Cardiac atrium fibroblast (primary cell): ENCODE results near the gene TRAM1L1.

DNA sequence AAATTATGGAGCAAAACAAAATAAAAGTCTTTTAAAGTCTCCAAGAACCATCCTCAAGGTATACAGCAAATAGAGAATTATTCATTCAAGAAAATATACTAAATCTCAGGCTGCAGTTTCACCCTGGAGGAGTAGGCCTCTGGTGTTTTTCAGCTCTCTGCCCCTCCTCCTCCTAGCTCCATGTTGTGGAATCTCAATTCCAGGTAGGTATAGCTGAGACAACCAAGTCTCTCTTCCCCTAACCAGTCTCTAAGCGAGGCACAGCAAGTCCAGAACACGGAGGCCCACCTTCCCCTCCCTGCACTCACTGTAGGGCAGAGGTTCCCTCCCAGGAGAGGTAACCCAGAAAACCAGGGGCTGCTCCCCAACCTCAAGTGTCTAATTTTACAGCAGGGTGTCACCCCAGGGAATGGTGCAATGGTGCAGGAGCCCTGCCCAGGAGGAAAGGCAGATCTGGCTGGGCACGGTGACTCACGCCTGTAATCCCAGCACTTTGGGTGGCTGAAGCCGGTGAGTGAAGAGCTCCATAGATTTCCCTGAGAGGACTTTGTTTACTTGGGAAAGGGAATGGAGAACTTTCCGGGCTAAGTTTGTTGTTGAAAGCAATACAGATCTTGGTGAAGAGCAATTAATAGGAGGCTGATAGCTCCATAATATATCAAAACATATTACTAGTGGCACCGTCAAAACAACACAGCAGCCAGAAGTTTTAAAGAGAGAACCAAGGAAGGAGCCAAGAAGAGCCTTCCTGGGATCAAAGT, 28.8 kb downstream of the FAM241A start:
- RAMPAGE, long total RNA = no peak

DNA sequence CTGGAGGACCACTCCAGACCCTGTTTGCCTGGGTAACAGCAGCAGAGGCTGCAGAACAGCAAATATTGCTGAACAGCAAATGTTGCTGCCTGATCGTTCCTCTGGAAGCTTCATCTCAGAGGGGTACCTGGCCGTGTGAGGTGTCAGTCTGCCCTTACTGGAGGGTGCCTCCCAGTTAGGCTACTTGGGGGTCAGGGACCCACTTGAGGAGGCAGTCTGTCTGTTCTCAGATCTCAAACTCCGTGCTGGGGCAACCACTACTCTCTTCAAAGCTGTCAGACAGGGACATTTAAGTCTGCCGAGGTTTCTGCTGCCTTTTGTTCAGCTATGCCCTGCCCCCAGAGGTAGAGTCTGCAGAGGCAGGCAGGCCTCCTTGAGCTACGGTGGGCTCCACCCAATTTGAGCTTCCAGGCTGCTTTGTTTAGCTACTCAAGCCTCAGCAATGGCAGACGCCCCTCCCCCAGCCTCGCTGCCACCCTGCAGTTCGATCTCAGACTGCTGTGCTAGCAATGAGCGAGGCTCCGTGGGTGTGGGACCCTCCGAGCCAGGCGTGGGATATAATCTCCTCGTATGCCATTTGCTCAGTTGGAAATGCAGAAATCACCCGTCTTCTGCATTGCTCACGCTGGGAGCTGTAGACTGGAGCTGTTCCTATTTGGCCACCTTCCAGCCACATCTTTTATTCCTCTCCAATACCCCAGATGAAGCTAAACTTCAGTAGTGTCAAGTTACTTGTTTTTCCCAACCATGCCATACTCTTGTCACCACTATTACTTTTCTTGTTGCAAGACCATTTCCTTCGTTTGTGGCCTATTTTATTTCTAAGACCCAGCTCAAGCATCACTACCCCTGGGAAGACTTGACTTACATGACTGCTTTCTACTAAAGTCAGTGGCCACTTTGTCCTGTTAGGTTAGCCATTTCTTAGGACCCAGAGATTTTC, 12.1 kb downstream of the ALPK1 start:
- RAMPAGE, long total RNA = no peak

- RAMPAGE, long total RNA = no peak
These were observed 18.2 kb downstream of the ALPK1 start for GRCh38 chr4:112315346-112315885.

GRCh38 chr4:112889585-112890186, 159.8 kb upstream of the ANK2 start:
- RAMPAGE, long total RNA = no peak

GRCh38 chr4:113116385-113117513, 67.3 kb downstream of the ANK2 start:
- RAMPAGE, long total RNA = no peak

GRCh38 chr4:113214191-113214704, 164.8 kb downstream of the ANK2 start:
- RAMPAGE, long total RNA = start-site peak on the minus strand at chr4:113214413-113214423, 67 and 268 reads in 2 replicates

DNA sequence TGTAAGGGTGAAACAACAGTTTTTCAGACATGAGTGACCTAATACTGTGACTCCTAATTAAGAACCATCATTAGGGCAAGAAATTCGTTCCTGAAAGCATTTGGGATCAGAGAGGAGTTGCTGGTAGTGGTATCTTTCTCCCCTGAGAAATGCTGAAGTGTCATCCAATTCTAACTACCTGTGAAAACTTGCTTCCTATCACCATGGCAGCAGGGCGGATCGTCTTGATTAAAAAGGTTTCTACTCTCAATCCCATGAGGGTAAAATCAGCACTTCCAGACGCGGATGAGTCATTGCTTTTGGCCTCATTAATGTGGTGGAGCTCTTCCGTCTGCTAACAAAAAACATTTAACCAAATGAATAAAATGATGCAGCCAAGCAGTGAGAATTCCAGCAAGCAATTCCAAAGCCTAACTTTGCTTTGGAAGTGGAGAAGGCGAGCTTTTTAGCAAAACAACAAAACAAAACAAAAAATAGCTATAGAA, 325.7 kb downstream of the CAMK2D start:
- RAMPAGE, long total RNA = no peak

GRCh38 chr4:113452323-113453225, 309.0 kb downstream of the CAMK2D start:
- RAMPAGE, long total RNA = no peak

- RAMPAGE, long total RNA = no peak
These were observed 196.7 kb downstream of the CAMK2D start for GRCh38 chr4:113564833-113565274.

DNA sequence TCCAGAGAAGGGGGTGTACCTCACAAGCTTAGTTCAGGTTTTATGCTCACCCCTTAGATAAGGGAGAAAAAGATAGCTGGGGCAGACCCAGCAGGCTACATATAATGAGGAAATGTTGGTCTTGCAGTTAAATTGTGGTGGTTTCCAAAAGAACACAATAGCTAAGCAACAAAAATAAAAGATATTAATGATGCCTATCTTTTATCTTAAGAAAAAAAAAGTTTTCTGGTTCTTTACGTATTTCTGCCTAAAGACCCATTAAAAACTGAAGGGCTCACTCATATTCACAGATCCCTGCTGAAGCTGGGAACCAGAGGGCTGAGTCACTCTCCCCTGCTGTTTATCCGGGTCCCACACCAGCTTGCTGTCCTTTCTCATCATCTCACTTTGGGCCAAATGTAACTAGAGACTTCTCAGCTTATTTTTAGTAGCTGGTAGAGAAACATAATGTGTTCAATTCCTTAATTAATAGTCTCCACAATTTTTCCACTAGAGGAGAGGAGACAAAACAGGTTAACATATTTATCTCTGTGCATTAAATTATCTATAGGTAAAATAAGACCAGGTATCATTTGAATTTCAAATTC, 176.8 kb downstream of the CAMK2D start:
- RAMPAGE, long total RNA = no peak

DNA sequence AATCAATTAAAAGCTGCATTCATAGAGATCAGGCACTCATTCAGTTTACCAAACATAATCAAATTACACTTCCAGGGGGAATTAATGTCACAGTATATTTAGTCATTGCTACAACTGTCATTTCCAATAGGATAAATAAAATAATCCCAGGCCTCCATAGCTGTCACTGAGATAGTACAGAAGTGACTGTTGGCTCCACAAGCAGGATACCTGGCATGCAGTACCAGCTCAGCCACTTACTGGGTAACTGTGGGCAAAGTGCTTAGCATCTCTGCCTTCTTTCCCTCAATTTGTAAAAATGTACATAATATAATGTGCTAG, 128.1 kb downstream of the CAMK2D start:
- RAMPAGE, long total RNA = no peak

GRCh38 chr4:113739188-113739815, 22.2 kb downstream of the CAMK2D start:
- RAMPAGE, long total RNA = no peak

DNA sequence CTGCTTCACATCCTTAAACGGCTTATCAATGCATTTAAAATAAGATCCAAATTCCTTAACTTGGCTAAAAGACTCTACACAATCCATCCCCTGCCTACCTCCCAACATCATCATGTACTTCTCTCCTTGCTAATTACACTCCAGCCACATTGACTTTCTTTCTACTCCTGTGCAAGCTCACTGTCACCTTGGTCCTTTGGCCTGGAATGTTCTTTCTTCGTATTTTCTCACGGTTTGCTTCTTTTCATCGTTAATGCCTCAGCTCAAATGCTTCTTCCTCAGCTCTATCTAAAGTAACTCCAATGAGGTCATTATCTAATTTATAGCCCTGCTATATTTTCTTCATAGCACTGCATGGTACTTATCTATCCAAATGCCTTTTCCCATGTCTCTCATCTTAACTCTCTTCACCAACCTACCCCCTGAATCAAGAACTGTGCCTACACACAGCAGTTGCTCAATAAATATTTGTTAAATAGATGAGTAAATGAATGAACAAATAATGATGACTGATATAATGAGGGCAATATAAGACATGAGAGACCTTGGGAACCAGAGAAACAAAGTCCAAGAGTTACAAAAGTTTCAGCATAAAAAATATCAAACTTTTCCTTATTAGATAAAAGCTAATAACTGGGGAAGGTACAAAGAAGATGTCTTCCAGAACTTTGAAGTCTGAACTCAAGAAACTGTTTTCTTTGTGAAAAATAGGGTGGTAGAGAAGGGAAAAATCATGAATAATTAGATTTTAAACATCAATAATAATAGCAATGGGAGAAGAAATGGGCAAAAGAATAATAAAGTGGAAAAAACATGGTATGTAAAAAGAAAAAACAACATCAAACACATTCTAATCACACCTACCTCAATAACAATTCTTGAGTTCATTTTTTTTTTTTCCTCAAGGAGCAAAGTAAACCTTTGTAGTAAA, 19.6 kb downstream of the CAMK2D start:
- RAMPAGE, long total RNA = no peak

DNA sequence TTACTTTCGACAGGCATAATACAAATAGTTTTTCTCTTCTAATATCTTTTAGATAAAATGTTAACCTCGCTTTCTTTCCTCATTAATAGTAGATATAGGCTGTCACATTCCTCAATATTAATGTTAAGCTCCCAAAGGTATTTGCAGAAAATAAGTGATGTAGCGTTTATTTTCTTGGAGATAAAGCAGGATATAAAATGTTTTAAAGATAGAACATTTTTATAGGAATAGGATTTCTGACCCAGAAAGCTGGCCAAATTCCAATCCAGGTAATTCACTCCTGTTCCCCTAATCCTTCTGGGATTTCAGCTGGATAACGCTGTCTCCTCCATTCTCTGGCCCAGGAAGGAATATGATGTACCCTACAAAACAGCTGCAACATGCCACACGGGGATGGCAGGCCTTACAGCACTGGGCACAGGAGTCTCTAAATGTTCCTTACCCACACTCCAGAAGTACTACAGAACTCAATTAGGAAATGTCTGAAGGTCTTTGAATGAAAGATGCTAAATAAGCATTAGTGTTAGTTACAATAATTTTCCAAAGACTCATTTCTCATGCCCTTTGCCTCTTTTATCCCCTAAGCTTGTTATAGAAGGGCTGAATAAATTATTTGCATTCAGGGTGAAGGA, 15.9 kb downstream of the CAMK2D start:
- RAMPAGE, long total RNA = no peak

DNA sequence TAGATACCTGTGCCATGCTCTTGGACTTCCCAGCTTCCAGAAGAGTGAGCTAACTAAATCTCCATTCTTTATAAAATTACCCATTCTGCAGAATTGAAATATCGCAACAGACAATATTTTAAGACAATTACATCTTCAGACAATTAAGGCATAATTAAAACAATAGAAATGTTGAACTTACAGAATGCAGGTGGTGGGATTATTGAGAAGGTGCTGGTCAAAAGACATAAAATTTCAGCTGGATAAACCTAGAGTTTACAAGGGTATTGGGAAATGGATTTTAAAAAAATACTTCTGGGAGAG, 107.1 kb upstream of the UGT8 start:
- RAMPAGE, long total RNA = no peak

GRCh38 chr4:114601597-114602154, 3.1 kb downstream of the UGT8 start:
- RAMPAGE, long total RNA = no peak

DNA sequence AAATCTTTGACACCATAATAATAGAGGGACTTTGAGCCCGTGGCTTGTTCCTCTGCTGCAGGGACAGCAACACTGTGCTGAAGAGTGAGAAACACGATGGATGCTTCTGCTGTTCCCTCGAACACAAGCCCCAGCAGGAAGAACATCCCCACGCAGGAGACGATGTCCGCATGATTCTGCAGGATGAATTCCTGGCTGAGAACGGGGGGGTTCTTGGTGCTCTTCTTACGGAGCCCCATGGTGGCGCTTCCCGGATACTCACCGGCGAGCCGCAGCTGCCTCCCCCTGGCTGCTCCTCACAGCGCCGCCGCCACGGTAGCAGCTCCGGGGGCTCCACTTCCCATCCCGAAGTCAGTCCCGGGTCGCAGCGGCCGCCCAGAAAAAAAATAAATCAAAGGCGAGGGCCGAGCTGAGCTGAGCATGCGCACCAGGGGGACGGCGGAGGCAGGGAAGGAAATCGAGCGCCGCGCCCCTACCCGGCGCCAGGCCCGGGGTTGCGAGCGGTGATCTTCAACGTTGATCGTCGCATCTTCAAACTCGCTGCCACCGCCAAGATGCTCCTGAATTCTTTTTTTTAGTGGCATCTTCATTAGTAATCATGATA, at the start of gene TRAM1L1:
TRAM1L1 (minus strand) TSS at position 422 of the 604 bp plus-strand sequence.
- RAMPAGE, long total RNA = no peak

- RAMPAGE, long total RNA = no peak
These were observed 202.9 kb upstream of the NDST3 start for GRCh38 chr4:117831436-117831803.

DNA sequence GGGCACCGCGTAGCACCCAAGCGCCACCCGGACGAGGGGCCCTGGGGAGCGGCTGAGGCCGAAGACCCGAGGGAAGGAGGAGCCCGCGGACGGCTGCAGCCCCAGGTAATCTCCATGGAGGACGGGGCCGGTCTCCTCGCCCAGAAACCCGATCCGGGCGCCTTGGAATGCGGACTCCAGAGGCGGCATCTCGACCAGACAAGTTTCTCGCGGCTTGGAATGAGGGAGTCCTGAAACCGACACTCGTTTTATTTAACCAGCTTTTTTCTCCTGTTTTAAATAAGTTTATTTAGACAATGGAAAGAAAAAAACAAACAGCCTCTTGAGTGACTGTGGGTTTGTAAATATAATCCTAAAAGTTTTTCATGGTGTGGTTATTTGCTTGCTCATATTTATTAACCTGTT, 477 bp upstream of the NDST3 start:
- RAMPAGE, long total RNA = no peak

DNA sequence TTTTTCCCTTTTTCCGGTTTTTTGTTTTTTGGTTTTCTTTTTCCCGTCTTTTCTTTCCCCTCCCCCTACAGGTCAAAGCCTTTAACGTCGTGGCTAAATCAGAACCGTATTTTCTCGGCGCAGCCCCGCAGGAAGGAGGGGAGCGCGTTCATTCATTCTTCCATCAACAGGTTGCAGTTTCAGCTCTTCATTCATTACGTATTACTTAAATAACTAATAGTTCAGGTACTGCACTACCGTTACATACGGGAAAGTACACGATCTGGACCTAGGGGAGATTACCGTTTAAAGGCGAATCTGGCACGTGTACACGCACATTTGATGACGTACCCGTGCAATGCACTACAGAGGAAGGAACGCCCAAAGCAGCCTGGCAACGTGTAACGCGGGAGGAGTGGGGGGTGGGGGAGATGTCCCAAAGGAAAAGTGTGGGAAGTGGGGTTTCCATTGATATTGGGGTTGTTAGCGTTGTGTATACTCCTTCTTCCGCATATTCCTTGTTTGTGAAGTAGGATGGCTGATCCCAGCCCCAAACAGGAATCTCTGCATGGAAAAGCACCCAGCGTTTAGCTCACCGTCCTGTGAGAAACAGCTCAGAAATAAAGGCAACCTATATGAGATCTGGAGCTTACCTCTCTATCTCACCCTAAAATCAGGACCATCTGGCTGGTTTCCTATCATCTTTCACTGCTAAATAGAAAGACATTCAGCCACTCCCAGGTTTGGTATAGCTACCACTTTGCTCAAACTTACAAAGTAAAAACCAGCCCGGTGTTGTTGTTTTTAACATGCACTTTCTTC, 543 bp upstream of the SEC24D start:
- RAMPAGE, long total RNA = no peak